Mesenchymal stem cell of the bone marrow (primary cell): ENCODE results near the genes ANKRD40 and TOB1.

DNA sequence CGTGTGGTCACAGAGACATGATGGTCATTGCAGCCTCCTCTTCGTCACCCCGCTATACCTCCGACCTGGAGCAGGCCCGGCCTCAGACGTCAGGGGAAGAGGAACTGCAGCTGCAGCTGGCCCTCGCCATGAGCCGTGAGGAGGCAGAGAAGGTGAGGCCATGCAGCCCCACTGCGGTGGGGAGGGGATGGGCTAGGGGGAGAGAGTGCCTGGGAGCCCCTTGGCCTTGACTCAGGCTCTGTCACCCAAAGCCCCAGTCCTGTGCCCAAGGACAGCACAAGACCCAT lies 5.5 kb downstream of the EPN3 start:
- CAGE, long polyA plus RNA: no peak

GRCh38 chr17:50538831-50539407 lies 6.4 kb downstream of the EPN3 start:
- CAGE, long polyA plus RNA: no peak

GRCh38 chr17:50559177-50560248 lies 1.0 kb upstream of the CACNA1G start:
- CAGE, long polyA plus RNA: no peak

- CAGE, long polyA plus RNA: no peak
Measured at GRCh38 chr17:50565706-50566467, 5.4 kb downstream of the CACNA1G start.

GRCh38 chr17:50627973-50628406 lies 6.7 kb upstream of the ABCC3 start:
- CAGE, long polyA plus RNA: no peak

DNA sequence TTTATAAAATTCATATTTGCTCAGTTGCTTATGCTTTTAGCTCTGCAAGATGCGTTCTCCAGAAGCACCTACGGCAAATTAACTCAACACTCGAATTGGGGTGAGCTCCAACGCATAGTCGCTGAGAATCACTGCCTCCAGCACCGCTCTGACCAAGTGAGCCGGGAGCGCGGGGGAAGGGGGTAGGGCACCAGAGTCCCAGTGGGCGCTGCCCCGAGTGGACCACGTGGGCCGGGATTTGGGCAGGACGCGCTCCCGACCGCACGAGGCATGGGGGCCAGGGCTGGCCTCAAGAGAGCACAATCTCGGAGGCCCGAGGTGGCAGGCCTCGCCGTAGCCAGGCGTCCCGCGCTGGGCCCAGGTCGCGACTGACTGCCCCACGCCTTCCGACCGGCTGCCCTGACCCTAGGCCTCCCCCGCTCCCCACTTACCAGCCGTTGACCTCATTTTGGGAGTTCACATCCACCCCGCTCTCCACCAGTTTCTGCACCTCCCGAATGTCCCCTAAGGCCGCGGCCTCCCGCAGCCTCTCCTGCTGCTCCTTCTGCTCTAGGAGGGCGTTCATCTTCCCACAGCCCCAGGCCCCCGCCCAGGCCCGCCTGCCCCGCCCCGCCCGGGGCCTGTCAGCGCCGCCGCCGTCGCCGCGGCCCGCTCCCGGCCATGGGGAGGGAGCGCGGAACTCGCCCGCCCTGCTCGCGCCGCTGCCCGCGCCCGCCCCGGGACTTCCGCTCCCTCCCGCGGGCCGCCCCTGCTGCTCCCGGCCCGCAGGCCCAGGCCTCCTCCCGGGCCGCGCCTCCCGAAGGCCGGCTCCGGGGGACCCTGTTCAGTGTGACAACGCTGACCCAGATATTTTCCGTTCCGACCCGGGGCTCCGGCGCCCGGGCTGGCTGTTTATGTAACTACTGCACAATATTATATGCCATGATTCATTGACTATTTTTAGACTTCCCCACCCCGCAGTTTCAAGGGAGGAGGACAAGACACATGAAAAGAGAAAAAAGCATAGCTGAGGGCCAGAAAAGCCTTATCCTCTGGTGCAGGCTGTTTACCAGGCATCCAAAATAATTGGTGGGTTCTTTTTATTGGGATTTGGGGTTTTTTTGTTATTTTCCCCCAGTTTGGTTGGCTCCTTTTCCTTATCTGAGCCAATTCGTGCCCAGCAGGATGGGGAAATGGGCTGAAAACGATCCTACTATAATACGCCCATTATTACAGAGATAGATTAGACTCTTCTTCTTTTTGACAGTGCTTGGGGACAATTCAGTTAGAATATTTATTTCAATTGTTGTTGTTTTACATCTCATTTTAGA lies at the start of gene ANKRD40:
Gene ANKRD40 (minus strand): TSS at position 825 of the 1,310 bp plus-strand sequence.
- CAGE, long polyA plus RNA: no peak

GRCh38 chr17:50802723-50803175 lies 32.6 kb upstream of the WFIKKN2 start:
- CAGE, long polyA plus RNA: no peak

DNA sequence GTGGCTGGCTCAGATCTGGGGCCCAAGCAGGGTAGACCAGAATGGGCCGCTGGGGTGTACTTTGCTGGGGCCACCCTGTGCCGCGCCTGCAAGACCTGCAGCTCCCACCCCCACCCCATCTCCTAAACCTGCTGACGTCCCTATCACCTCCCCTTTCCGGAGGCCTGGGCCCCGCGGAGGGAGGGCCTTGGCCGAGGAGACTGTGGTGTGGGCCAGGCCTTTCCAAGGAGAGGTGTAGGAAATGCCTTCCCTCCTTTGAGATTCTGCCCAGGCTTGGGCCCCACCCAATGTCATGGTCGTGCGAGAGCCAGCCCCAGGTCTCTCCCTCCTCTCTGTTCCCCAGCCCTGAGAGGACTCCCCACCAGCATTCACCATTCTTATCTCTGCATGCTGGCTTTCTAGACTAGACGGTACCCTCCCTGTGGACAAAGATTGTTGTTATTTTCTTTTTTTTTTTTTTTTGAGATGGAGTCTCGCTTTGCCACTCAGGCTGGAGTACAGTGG lies 3.9 kb upstream of the WFIKKN2 start:
- CAGE, long polyA plus RNA: no peak

DNA sequence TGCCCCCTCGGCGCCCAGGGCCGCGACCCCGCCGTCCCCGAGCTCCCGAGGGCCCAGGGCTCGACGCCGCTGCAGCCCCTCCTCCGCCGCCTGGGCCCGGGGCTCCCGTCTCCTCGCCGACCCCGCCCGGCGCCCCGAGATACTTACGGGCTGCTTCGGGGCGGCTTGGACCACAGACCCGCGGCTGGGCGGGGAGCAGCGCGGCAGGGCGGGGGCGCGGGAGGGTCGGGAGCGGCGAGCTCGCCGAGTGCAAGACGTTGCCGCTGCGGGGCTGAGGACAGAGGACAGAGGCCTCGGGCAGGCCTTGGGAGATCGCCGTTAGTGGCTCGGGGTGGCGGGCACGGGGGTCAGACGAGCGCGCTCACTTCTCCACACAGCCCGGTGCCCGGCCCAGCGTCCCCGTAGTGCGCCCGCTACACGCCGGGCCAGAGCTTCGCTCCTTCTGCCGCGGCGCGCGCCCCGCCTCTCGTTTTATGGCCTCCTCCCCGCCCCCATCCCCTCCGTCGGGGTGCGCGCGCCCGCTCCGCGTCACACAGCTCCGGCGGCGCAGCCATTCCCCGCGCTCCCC lies at the start of gene TOB1:
Gene TOB1 (minus strand): TSS at position 444 of the 568 bp plus-strand sequence.
- CAGE, long polyA plus RNA: no peak

GRCh38 chr17:50887768-50888147 lies 21.6 kb upstream of the TOB1 start:
- CAGE, long polyA plus RNA: no peak

DNA sequence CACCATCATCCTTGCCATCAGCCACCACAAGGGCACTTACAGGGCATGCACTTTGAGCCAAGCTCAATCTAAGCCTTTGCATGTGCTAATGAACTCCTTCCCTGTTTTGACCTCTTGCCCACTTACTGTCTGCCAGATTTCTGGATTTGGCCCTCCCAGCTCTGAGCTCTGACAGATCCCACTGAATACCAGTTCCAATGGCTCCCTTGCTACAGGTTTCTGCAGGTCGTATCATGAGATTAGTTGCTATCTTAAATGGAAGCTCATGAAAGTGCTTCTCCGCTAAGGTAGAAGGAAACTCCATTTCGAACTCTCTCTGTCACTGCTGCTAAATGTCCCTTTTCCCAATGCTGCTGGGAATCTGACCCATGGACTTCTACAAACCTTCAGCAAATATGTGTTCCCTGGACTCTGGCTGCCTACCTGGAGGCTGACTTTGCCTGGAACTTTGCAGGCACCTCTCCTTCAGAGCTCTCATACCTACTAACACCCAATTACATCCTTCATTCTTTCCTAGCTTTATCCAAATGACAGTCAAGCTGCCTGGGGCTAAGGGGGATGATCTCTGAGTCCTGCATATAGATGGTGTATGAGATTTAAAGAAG lies 23.5 kb upstream of the TOB1 start:
- CAGE, long polyA plus RNA: no peak

- CAGE, long polyA plus RNA: no peak
Measured at GRCh38 chr17:50898872-50899372, 32.8 kb upstream of the TOB1 start.

- CAGE, long polyA plus RNA: no peak
Measured at GRCh38 chr17:50916216-50917149, 50.3 kb upstream of the TOB1 start.

DNA sequence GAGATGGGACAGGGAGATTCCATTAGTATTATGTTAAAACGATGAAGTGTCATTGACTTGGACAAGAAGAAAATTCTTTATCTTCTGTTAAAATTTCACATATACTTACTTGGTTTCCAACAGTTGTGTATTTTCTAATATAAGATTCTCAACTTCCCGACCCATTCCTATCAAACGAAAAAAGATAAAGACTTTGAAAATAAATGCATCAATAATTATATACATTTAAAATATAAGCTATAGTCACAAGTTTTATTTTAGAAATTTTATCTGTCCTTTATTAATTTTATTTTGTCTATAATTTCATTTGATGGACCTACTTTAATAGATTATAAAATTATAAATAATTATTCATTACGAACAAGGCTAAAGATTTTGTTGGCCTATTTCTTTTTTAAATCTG lies 113.5 kb downstream of the SPAG9 start:
- CAGE, long polyA plus RNA: no peak

DNA sequence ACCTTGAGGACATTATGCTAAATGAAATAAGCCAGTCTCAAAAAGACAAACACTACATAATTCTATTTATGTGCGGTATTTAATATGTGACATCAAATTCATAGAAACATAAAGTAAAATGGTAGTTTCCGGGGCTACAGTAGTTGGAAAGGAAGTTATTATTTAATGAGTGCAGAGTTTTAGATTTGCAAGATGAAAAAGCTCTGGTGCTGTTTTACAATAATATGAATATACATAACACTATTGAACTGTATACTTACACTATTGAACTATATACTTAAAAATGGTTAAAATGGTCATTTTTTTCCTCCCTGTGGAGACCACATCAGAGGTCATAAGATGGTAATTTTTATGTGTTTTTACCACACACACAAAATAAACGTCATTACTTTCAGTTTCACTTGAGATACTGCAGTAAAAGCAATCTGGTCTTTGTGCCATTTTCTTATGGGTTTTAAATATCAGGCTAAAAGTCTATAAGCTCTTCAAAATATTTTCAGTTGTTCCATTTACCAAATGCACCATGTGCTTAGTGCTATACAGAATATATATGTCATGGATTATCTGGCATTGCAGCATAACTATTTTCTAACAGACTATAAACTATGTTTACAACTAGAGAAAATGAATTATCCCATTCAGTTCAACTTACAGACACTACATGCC lies 90.9 kb downstream of the SPAG9 start:
- CAGE, long polyA plus RNA: no peak

- CAGE, long polyA plus RNA: no peak
Measured at GRCh38 chr17:51081878-51082269, 38.8 kb downstream of the SPAG9 start.

DNA sequence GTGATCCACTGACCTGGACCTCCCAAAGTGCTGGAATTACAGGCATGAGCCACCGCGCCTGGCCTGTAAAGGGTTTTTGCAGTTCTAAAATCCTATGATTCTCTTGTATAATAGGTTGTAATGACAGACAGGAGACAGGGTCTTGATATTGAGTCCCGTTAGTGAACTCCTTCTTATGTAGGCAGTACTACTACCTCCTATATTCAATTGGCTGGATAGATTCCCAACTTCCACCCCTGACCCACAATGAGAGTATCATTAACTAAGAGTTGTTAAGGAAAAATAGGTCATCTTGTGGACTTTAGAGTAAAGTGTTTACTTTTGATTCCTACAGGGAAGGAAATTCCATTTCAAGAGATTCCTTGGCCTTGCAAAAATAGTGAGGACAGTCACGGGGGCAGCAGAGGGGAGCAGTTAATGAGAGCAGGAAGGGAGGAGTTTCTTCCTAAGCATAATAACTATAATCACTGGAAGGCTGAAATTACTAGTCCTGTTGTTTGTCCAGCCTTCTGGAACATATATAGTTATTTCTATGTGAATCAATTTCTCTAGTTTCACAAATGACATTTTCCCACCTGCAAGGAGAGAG lies 5.3 kb upstream of the SPAG9 start:
- CAGE, long polyA plus RNA: no peak

GRCh38 chr17:51152553-51153188 lies 688 bp upstream of the NME1 start:
- CAGE, long polyA plus RNA: no peak

DNA sequence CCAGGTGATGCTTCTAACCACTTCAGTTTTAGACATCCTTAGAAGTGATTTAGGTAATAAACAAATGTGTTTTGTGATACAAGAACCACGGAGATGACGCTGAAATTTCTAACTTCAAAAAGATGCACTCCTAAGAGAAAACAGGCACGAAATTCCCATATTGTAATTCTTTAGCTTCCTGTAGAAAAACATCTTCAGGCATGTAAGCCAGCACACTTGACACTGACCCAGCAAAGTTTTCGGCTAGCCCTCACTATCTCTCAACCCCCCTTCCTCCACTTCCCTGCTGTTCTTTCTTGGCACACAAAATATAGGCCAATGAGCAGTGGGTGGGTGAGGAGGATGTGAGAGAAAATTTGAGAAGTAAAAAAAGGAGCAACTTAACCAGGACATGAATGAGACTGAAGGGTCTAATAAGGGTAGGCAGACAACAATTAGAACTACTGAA lies 1.2 kb downstream of the MBTD1 start:
- CAGE, long polyA plus RNA: no peak

DNA sequence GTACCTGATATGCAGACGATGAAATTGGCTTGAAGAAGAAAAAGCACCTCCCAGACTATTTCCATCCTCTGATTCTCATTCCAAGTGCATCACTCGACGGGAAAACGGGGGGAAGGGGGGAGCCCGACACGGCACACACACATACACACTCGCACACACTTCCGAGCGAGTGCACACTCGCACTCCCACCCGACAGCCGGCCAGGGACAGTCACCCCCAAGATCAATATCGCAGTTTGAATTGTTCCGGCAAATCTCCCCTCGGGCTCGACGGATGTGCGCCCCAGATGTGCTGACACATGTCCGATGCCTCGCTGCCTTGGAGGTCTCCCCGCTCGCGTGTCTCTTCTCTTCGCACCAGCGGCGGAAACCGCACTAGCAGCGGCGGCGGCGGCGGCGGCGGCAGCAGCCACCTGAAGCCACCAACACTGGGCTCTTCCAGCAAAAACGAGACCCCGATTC lies 762 bp downstream of the CA10 start:
- CAGE, long polyA plus RNA: no peak